Progenitor cell of endocrine pancreas (in vitro differentiated cells): ENCODE measurements around the genes PHLPP1 and SERPINB11.

GRCh38 chr18:62715433-62715993 is at the start of gene PHLPP1:
Gene PHLPP1, plus strand, starts transcription at chr18:62715541.
- PRO-cap = bidirectional peak, plus-strand start at chr18:62715540, minus-strand start at chr18:62715609

GRCh38 chr18:62751137-62751924 is 36.0 kb downstream of the PHLPP1 start:
- PRO-cap = no peak

DNA sequence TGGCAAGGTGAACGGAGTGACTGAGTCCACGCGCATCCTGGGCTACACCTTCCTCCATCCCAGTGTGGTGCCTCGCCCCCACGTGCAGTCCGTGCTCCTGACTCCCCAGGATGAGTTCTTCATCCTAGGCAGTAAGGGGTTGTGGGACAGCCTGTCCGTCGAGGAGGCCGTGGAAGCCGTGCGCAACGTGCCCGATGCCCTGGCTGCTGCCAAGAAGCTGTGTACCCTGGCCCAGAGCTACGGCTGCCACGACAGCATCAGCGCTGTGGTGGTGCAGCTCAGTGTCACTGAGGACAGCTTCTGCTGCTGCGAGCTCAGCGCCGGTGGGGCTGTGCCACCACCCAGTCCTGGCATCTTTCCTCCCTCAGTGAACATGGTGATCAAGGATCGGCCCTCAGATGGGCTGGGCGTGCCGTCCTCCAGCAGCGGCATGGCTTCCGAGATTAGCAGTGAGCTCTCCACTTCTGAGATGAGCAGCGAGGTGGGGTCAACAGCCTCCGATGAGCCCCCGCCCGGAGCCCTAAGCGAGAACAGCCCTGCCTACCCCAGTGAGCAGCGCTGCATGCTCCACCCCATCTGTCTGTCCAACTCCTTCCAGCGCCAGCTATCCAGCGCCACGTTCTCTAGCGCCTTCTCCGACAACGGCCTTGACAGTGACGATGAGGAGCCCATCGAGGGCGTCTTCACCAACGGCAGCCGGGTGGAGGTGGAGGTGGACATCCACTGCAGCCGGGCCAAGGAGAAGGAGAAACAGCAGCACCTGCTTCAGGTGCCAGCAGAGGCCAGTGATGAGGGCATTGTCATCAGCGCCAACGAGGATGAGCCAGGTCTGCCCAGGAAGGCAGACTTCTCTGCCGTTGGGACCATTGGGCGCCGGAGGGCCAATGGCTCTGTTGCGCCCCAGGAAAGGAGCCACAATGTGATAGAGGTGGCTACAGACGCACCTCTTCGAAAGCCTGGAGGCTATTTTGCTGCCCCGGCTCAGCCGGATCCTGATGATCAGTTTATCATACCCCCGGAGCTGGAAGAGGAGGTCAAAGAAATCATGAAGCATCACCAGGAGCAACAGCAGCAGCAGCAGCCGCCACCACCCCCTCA is 263.3 kb downstream of the PHLPP1 start:
- PRO-cap = no peak

GRCh38 chr18:62991793-62992427 is 276.6 kb downstream of the PHLPP1 start:
- PRO-cap = no peak

- PRO-cap = no peak
These were observed 59.6 kb downstream of the BCL2 start for GRCh38 chr18:63259944-63260388.

DNA sequence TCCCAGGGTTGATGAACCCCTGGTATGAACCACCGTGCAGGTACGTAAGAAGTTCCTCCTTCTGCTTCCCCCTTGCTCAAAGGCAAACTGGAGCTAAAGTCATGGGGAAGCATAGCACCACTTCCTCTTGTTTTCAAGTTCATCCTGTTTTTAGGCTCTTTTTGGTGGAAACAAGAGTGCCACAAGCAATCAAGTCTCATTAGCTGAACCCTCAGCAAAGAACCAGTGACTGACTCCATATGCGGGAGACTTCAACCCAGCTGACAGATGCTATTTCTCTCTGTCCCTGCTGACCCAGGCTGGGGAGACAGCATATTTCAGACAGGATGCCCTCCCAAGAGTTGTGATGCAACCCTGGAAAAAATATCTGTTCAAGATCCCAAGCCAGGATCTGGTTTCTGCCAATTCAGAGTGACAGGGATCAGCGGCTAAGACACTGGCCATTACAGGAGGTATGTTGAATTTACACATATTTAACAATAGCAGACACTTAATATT is 47.6 kb downstream of the BCL2 start:
- PRO-cap = no peak

DNA sequence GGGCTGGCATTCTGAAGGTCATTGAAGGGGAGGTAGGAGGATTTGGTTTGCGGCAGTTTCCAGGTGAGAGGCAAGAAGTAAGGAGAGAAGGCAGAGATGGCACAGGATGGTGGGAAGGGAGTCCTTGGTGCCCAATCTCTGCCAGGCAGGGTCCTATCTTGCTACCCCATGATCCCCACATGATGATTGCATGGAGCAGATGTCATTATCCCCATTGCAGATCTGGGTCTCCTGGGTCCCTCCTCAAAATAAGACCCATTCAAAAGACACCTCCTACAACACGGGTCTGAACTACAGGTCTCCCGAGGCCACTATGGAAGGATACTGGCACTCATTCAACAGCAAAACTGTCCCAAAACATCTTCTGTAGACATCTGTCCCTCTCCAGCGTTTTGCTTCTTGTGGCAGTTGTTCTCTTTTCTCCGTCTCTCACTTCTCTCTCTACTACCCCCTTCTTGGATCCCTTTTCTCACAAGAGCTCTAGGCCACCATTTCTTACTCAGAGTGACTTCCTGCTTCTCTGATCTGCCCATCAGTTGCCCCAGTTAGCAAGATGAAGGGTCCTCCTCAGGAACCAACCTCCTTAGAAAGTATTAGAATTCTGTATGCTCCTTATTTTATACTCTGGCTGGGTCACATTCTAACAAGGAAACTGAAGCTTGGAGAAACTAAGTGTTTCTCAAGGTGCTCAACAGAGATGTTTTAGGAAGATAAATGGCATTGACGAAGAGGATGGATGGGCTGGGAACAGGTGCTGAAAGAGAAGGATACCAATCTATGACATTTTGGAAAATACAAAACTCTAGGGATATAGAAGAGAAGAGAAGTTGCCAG is 32.7 kb downstream of the BCL2 start:
- PRO-cap = no peak

DNA sequence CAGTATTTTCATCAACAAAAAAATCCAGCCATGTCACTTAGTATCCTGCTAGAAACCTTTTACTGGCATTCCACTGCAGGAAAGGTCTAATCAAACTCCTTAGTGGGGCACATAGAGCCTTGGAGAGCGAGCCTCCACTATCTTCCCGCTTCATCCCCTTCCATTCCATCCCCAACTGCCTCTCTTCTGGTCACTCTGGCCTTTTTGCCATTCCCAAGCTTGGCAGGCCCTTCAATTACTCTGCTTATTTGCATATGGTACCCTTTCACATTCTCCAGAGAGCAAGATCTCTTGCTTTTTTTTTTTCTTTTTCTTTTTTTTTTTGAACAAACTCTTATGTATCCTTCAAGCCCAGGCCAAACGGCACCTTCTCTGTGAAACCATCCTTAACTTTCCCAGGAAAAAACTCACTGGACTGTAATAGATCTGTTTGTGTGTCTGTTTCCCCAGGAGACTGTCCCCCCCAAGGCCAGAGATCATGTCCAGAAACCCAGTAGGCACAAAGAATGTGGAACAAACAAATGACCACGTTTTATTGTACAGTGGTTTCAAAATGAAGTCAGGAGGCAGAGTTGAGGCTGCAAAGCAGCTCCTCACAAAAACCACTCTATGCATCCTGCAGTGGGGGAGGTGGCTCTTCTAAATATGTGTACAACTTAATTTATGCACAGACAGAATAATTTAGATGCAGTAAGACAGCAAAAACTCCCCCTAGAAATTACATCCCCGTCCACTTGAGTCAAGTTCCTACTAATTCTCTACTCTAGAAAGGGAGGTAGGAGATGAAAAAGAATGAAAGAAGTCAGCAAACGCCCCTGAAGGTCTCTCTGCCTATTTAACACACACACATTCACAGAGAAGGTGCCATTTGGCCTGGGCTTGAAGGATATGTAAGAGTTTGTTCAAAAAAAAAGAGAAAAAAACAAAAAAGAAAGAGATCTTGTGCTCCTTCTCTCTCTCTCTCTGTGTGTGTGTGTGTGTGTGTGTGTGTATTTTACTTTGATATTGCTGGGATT is 19.8 kb downstream of the BCL2 start:
- PRO-cap = no peak

- PRO-cap = no peak
These were observed 12.8 kb downstream of the BCL2 start for GRCh38 chr18:63306849-63307136.

- PRO-cap = no peak
These were observed 11.9 kb upstream of the BCL2 start for GRCh38 chr18:63331420-63331958.

DNA sequence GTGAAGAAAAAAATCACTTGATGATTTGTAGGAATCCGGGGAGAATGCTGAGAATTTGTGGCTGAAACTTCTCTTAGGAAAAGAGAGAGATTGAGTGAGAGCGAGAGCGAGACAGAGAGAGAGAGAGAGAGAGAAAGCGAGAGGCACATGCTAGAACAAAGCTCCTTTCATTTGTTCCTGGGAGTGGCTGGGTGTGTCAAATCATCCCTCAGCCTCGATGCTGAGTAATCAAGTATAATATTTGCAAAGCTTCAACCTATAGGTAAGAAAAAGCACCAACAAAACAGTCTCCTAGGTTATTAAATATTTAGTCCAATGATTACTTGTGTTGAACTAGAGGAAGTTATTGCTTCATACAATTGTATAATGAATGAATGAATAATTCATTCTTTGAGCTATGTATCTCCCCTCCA is 4.3 kb upstream of the SERPINB5 start:
- PRO-cap = no peak

DNA sequence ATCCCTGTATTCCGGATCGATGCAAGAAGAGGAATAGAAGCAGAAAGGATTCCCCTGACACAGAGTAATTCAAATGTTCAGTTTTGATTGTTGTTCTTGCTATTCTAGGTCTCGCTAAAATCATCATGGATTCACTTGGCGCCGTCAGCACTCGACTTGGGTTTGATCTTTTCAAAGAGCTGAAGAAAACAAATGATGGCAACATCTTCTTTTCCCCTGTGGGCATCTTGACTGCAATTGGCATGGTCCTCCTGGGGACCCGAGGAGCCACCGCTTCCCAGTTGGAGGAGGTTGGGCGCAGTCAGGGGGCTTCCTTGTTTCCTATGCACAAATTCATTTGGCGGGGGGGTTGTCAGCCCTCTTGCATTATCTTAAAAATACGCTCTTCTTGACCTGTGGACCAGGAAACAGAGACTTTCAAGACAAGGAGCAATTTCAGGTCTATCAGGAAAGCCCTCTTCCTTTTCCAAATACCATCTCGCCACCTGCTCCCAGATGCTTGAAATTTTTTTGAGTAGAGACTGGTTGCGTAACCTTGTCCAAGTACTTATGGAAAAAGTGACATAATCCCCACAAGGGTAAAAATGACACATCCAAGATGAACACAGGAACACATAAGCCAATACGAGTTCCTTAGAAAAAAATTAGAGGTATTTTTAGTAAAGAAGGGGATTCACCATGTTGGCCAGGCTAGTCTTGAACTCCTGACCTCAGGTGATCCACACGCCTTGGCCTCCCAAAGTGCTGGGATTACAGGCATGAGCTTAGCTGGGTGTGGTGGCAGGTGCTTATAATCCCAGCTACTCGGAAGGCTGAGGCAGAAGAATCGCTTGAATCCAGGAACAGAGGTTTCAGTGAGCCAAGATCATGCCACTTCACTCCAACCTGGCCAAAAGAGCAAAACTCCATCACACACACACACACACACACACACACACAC is 1.7 kb downstream of the SERPINB13 start:
- PRO-cap = no peak

DNA sequence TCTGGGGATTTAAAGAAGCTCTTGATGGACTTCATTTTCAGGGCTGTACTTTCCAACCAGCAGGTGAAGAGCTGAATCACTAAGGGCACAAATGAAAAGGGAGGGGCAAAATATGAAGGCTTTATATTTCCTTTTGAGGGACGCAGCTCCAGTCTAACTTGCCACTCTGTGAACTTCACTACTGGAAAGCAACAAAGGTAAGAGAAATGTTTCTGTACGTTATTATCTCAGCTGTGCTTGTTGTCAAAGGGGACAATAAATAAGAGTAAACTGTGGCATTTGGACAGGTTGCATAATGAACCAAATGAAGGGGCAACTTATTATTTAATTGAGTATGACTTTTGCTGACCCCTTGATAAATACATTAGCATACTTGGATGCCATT is at the start of gene SERPINB11:
Gene SERPINB11 (plus strand): TSS at position 151 of the 385 bp plus-strand sequence.
- PRO-cap = no peak

DNA sequence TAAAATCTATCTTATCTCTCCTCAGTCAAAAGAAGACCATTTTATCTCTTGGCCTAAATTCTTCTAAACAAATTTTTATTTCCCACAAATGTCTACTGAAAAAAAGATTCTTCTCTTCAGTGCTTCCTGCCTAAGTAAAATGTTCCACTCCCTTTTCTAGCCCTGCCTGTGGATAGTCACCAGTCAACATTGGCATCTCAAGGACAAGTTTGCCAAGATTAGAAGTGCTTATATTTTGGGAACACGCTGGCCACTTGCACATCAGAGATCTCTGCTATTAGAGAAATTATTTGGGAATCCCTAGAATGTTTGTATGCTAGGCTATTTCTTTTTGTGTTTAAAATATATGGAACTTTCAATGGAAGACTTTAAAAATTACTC is 758.2 kb upstream of the CDH7 start:
- PRO-cap = no peak

GRCh38 chr18:65751324-65751733 is 517 bp downstream of the CDH7 start:
- PRO-cap = no peak

- PRO-cap = no peak
These were observed 32.0 kb downstream of the CDH19 start for GRCh38 chr18:66571901-66572327.

DNA sequence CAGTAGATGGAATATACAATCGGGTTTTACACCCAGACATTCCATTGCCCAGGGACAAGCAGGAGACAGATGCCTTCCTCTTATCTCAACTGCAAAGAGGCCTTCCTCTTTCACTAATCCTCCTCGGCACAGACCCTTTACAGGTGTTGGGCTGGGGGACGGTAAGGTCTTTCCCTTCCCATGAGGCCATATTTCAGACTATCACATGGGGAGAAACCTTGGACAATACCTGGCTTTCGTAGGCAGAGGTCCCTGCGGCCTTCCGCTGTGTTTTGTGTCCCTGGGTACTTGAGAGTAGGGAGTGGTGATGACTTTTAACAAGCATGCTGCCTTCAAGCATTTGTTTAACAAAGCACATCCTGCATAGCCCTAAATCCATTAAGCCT is 439.3 kb downstream of the DSEL start:
- PRO-cap = no peak

DNA sequence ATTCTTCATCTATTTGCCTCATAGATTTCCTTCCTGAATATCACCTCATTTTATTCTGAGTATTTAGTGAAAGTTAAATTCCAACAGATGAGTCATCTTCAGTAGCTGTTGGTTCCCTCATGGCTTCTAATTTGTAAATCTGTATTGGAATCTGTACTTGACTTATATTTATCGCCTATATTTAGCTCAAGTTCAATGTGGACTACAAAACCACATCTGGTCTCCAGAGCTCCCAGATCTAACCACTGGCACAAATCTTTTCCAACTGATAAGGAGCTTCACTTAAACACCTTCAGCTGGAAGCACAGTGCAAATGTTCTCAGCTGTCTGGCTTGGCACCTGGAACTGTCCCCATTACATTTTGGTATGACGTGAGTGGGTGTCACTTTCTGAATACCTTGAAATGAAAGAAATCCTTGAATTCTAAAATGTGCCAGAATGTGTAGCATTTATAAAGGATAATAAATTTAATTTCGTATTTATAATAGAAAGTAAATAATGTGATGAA is 82.8 kb upstream of the DSEL start:
- PRO-cap = no peak

GRCh38 chr18:68722579-68722983 is 7.7 kb upstream of the TMX3 start:
- PRO-cap = no peak

DNA sequence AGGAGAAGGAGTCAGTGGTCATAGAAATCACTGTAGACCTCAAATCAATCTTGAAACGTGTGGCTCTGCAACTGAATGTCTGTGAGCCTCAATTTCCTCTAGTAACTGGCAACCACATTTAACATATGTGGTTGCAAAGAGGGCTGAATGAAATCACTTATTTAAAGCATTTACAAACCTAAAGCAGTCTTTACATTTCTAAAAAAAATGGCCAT is 1.7 kb upstream of the DOK6 start:
- PRO-cap = no peak